ENCODE results near the gene RPL31.

GRCh38 chr2:100793823-100794375 lies 26.0 kb upstream of the NPAS2 start:
- RRBS, result 20% methylated on average over 4 of the region's 10 CpGs

- RRBS, result 4% methylated on average over 1 of the region's 53 CpGs
Observed at GRCh38 chr2:101001649-101002453, at the start of gene RPL31. RPL31 (plus strand) TSS chr2:101002289.

DNA sequence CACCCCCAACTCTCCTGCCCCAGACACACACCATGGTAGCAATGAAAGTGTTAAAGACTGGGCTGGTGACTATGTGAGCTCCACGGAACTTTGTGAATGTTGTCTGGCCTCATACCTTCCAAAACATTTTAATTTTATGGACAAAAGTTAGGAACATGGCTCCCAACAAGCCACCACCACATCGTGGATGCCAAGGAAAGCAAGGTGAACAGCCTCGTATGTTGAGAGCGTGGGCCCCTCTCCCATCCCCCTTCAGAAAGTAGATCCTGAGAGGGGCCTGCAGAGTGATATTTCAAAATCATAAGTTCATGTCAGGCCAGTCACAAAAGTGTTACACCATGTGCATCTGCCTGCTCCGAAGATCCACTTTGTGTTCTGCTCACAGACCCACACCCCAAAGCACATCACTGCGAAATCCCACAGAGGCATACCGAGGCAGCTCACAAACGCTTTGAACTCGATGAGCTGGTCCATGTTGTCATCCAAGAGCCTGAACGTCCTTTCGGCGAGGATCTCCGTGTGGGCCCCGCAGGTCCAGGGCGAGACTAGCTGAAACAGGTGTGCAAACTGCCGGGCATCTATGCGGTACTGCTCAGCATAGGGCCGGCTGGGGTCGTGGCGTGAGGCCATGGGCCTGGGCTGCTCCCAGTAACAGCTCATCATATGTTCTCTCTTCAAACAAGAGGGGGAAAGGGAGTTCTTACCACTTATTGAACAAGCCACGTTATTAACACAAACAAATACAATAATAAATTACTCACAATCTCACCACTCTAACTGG lies 20.0 kb downstream of the RPL31 start:
- RRBS, result no CpG with 5 or more reads among the region's 21 CpGs

- RRBS, result no CpG with 5 or more reads among the region's 18 CpGs
Observed at GRCh38 chr2:101026046-101027101, 24.3 kb downstream of the RPL31 start.

DNA sequence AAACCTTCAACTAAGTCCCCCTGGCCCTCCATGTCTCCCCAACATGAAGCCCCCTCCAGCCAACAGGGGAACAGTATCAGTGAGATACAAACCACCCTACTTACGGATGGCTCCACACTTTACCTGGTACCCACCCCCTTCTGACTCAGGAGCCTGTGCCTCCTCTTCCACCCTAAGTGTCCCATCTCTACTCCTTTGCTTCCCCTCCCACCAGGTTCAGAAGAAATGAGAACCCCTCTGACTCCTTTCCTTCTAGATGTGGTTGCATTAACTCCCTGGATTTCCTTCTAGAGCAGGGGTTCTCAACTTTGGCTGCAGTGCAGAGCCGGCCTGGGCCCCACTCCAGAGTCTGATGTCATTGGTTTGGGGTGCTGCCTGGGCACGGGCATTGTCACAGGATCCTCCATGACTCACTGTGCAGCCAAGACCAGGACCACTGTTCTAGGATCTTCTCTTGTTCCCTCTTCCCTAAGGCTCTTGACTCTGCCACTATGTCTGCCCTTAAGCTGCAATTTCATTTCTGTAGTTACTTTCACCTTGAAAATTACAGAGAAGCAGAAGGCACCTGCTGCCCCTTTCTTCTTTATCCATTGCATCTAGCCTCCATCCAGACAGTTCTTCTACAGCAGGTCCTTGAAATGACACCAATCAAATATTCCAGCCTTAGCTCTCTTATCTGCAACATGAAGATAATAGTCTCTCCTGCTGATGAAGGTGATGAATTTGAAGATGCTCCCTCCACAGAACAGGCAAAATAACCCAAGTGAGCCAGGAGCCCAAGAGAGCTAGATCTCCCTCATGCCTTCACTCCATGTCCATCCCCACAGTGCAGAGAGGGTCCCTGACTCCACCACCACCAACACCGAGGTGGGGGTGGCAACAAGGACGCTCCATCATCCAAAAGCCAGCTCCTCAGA lies 31.7 kb downstream of the TBC1D8 start:
- RRBS, result no CpG with 5 or more reads among the region's 5 CpGs

- RRBS, result no CpG with 5 or more reads among the region's 14 CpGs
Observed at GRCh38 chr2:101120154-101121171, 30.7 kb downstream of the TBC1D8 start.

- RRBS, result no CpG with 5 or more reads among the region's 5 CpGs
Observed at GRCh38 chr2:101121172-101121501, 30.0 kb downstream of the TBC1D8 start.

DNA sequence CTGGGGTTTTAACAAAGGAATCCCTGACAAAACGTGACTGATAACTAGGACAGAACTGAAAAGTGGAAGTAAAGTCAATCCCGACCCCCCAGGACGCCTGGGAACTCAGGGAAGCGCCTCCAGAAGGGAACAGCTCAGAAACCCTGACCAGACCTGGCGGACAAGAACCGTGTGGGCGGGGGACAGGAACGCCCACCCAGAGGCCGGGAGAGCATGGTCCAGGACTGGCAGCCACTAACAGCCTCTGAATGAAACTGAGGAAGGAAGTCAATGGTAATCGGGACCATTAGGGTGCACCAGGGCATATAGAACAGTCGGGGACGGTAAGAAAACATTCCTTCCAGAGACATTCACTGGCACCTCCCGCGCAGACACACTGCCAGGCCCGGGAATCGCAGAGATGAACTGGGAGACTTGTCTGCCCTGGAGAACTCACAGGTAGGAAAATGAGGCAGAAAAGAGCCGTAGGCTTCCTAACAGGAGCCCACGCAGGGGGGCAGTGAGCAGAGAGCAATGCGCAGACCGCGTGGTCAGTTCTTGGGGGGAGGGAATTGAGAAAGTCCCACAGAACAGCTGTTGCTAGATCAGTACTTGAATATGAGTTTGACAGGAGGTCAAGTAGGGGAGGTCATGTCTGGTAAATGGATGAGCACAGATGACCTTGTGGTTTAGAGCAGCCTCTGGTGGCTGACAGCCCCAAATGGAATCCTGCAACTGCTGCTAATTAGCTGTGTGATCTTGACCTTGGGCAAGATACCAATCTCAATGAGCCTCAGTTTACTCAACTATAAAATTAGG lies 1.3 kb upstream of the TBC1D8 start:
- RRBS, result no CpG with 5 or more reads among the region's 21 CpGs

DNA sequence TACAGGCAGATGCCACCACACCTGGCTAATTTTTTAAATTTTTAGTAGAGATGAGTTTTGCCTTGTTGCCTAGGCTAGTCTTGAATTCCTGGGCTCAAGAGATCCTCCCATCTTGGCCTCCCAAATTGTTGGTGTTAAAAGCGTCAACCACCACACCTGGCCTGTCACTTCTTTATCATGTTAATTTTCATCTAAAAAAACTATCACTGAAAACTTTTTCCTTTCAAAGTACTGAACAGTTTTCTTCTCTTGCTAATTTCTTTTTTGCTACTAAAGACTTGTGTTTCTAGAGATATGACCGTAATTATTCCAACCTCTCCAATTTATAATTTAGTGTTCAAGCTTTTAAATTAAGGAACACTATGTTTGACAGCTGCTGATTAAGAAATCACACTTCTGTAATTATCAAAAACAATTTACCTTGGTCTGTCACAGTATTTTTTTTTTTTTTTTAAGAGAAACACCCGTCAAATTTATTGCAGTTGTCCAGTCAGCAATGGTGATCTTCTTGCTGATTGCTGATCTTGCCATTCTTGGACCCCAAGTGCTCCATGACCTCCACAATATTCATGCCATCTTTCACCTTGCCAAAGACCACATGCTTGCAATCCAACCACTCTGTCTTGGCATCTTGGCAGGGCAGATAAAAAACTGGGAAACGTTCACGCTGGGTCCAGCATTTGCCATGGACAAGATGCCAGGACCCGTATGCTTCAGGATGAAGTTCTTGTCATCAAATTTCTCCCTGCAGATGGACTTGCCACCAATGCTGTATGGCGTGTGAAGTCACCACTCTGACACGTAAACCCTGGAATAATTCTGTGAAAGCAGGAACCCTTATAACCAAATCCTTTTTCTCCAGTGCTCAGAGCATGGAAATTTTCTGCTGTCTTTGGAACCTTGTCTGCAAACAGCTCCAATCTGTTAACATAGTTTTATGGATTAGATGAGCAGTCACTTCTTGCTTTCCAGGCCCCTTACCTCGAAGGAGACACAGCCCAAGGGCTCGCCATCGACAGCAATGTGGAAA lies 21.2 kb downstream of the CNOT11 start:
- RRBS, result no CpG with 5 or more reads among the region's 11 CpGs

GRCh38 chr2:101282519-101283493 lies 25.7 kb downstream of the RNF149 start:
- RRBS, result no CpG with 5 or more reads among the region's 6 CpGs

GRCh38 chr2:101330342-101331342 lies 22.1 kb upstream of the RNF149 start:
- RRBS, result no CpG with 5 or more reads among the region's 11 CpGs

- RRBS, result no CpG with 5 or more reads among the region's 9 CpGs
Observed at GRCh38 chr2:101845896-101846653, 145.7 kb upstream of the IL1R2 start.

- RRBS, result no CpG with 5 or more reads among the region's 4 CpGs
Observed at GRCh38 chr2:101866205-101866655, 125.5 kb upstream of the IL1R2 start.

- RRBS, result no CpG with 5 or more reads among the region's 4 CpGs
Observed at GRCh38 chr2:101900644-101901202, 91.0 kb upstream of the IL1R2 start.

GRCh38 chr2:102006392-102006633 lies 14.6 kb downstream of the IL1R2 start:
- RRBS, result no CpG with 5 or more reads among the region's 5 CpGs

DNA sequence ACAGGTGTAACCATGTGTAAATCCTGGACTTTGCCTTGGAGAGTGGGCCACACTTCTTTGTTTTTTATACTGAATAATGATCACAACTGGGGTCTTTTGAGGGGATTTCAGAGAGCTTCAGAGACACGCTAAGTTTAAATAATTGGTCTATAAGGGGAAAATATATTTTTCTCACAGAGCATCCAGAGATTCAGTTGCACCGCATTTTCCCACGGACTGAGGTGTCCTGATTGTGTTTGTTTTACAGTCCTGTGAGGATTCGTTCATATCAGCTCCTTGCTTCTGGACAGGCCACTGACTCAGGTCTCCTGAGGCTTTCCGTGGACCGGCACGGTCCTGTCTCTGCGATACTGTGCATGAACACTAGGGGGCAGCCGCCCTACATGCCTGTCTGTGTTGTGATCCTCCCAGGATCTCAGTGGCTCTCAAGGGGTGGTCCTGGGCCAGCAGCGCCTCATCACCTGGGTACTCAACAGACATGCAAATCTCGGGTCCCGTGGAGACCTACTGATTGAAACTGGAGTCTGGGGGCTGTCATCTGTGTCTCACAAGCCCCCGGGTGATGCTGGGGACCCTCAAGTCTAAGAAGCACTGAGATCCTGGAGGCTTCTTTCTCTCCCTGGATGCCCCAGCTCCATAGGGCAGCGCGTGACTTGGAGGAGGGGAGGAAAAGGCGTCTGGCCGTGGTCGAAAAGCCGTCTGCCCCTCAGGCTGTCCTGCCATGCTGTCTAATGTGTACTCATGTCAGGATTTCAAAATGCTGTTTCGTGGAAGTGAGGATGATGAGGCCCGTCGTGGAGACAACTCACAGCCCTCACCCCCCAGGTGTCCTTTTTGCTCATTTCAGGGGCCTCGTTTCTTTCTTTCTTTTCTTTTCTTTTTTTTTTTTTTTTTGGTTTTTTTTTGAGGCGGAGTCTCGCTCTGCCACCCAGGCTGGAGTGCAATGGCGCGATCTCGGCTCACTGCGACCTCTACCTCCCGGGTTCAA lies 29.0 kb downstream of the IL1R2 start:
- RRBS, result no CpG with 5 or more reads among the region's 30 CpGs

GRCh38 chr2:102069039-102069946 lies 73.3 kb upstream of the IL1R1 start:
- RRBS, result 100% methylated on average over 2 of the region's 12 CpGs

DNA sequence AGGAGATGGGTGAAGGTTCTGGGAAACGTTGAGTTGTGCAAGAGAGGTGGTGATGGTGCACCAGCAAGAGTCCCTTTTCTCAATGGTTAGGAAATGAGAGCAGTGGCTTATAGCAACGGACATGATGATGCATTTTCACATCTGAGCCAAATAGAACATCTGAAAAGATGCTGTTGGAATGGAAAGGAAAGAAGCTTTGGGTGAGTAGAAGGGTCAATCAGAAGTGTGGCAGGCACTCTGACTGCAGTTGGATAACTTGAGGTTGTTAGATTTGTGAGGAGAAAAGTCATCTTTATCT lies 48.6 kb upstream of the IL1RL1 start:
- RRBS, result no CpG with 5 or more reads among the region's 2 CpGs

GRCh38 chr2:102273577-102274357 lies 37.6 kb upstream of the IL1RL1 start:
- RRBS, result no CpG with 5 or more reads among the region's 8 CpGs

DNA sequence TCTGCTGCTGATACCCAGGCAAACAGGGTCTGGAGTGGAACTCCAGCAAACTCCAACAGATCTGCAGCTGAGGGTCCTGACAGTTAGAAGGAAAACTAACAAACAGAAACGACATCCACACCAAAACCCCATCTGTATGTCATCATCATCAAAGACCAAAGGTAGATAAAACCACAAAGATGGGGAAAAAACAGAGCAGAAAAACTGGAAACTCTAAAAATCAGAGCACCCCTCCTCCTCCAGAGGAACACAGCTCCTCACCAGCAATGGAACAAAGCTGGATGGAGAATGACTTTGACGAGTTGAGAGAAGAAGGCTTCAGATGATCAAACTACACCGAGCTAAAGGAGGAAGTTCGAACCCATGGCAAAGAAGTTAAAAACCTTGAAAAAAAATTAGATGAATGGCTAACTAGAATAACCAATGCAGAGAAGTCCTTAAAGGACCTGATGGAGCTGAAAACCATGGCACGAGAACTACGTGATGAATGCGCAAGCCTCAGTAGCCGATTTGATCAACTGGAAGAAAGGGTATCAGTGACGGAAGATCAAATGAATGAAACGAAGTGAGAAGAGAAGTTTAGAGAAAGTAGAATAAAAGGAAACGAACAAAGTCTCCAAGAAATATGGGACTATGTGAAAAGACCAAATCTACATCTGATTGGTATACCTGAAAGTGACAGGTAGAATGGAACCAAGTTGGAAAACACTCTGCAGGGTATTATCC lies 14.0 kb downstream of the IL1RL1 start:
- RRBS, result no CpG with 5 or more reads among the region's 11 CpGs